Mesenchymal stem cell of adipose (primary cell): ENCODE measurements around the genes MMP8, CARD18, GRIA4 and C11orf87.

- CAGE, long polyA plus RNA, result no peak
Observed at GRCh38 chr11:102112473-102112947, 2.3 kb downstream of the YAP1 start.

DNA sequence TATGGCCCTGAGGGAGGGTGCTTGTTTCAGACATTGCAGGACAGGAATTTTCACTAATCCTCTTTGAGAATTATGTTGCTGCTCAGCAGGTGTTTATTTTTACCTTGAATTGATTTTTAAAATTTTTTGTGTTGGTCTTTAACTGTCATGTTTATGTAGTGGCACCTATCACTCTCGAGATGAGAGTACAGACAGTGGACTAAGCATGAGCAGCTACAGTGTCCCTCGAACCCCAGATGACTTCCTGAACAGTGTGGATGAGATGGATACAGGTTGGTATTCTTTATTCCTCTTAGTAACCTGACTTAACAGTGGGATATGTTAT is 90.0 kb upstream of the BIRC3 start:
- CAGE, long polyA plus RNA, result no peak

DNA sequence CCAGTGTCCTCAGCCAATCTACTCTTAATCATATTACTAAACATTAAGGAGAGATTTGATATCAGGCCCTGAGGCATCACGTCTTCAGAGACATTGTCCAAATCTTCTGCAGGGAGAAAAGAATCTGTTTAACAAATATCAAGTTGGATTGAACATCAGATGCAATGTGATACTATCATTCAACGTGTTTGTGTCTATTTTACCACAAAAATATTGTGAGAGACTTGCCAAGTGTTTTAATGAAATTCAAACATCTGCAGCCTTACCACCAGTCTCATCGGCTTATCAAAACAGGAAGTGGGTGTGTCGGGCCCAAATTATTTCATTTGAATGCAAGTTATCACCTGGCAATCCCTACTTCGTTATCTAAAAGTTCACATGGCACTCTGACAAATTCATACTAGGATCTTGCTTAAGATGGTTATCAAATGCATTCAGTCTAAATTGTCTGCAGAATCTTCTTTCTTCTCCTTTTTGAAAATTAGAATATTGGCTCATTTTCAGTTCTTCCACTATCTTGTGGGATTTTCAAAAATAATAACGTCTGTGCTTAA is 10.5 kb upstream of the BIRC3 start:
- CAGE, long polyA plus RNA, result no peak

DNA sequence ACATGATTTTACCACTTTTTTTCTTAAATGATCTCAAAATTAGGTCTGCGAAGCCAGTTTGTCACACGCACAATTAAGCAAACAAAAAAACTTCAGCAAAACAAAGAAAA is 1.4 kb downstream of the TMEM123 start:
- CAGE, long polyA plus RNA, result no peak

DNA sequence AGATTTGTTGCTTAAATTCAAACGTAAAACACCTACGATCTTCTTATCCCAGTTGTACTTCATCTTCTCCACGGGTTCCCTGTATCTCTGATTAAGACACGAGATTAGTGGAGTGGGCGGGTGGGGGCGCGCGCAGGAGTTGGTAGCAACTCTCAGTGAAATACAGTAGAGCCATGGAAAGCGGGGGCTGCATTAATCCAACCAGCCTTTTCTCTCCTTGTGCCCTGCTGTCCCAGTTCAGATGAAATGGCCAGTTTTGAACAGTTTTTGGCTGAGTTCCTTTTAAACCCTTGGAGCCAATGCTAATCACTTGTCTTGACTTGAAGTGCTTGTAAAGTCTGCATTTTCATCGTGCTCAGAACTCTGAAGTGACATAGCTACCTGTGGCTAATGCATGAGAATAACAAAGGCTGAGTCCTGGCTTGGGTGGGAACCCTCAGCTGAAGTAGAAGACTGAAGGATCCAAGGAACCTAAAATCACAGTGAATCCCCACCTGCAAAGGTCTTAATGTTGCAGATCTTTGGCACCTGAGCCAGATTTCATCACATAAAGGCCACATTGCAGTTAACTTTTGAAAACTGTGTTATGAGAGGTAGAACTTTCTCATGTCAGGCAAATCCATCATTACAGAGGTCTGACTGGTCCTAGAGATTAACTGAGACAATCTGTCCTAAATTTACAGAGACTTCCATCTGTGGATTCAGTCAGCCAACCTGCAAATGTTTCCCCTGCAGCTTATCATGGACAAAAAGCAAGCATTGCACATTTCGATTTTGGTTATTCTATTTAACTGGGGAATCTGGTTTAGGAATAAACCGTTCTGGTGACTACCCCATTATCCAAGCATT is 909 bp upstream of the TMEM123 start:
- CAGE, long polyA plus RNA, result no peak

DNA sequence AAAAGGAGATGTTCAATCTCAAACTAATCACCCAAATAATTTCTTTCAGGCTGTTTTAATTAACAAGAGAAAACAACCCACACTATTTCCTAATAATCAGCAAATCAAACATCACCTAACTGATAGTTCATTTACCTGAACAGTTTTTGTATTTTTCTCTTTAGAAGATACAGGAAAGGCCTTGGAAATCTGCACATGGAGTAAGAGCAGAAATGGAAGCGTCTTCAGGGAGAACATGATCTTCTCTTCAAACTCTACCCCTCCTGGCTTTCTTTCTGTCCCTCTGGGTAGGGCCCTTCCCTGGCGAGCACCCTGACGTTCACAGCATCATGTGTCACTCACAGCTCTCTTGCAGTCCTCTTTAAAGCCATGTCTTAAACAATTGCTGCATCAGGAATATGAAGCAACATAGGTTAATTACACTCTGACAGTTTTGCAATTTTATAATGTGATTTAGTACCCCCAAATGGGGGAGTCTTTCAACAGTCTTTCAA is at the start of gene MMP8:
TSS of gene MMP8 (minus strand) at position 336 of the 494 bp plus-strand sequence.
- CAGE, long polyA plus RNA, result no peak

DNA sequence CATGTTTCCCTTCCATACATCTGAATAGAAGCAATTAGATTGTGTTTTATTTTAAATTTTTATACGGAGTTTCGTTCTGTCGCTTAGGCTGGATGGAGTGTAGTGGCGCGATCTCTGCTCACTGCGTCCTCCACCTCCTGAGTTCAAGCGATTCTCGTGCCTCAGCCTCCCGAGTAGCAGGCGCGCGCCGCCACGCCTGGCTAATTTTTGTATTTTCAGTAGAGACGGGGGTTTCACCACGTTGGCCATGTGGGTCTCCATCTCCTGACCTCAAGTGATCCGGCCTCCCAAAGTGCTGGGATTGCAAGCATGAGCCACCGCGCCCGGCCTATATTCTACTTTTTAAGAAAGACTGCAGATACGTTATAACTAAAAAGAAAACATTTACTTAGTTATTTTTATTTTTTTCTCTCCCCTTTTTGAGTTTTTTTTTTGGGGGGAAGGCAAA is 781 bp downstream of the DYNC2H1 start:
- CAGE, long polyA plus RNA, result no peak

DNA sequence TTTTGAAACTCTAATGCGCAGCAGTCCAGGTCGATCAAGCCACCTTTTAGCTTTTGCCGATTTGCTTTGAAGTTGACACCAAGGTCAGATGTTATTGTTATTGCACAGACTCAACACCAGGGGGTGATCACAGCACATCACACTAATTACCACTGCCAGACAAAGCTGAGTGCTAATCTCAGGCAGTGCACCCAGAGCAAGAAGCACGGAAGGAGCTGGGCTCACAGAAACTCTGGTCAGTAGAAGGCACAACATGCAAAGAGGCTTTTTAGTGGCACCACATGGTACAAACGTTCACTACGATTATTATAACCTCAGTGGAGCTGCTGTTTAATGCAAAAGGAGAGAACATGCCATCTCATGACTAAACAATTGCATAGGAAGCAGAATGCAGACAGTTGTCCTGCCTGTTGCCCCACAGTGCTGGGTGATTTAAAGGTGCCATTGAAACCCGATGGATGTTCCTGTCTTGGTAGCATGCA is 354.0 kb upstream of the DDI1 start:
- CAGE, long polyA plus RNA, result no peak

GRCh38 chr11:104965852-104966127 is 2.6 kb downstream of the CASP4 start:
- CAGE, long polyA plus RNA, result no peak

- CAGE, long polyA plus RNA, result no peak
Observed at GRCh38 chr11:105071369-105071678, 26.2 kb upstream of the CARD16 start.

DNA sequence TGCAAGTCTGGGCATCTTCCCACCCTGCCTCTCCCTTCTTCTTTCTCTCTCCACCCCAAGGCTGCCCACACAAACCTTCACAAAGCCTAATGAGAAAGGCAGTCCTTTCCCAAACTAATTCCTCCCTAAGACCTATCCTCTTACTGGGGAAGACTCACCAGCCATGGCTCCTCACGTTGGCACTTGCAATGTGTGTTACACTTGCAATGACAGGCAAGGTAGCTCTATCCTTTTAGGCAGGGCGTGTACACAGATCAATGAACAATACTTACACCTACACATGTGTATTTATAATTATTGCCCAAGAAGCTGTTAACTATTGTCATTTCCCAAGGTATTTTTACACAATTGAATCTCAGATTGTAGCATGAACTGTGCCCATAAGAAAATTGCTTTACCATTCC is at the start of gene CARD18:
TSS of gene CARD18 (minus strand) at position 208 of the 404 bp plus-strand sequence.
- CAGE, long polyA plus RNA, result no peak

DNA sequence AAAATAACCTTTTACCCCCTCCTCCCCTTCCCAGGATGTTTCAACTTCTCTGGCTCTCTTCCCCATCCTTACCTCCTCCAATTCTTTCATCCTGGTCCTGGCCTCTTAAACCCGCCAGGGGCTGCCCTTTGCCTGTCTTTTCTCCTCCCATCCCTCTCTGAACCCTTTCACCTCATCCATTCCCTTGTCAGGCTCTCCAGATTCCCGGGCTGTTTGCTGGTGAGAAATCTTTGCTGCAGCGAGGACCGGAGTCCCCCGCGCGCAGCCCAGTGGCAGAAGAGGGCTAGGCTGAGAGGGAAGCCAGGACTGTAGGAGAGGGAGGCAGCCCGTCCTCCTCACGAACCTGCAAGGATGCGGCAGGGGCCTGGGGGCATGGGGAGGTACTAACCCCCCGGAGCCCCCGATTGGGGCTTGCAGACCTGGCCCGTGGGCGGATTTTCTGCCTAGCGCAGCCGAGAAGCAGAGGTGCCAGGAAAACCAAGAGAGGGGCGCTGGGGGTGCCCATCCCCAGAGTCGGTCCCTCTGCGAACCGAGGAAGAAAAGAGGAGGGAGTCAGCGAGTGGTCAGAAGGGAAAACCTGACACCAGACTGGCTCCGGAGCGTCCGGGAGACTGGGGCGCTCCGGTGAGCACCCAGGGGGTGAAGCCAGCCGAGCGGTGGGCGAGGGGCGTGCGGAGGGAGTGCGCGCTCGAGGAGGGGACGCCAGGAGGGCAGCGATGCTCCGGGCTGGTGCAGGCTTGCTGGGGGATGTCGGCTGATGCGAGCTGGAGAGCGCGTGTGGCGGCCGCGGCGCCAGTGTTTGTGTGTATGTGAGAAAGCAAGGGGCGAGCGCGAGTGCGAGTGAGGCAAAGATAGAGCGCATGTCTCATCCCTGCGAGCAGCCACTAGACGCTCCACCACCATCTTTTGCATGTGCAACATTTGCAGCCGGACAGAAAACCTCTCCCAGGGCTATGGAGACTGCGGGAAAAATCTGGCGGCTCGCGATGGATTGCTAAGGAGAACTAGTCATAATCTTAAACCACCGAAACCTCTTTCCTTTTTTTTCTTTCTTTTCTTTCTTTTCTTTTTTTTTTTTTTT is at the start of gene GRIA4:
TSS of gene GRIA4 (plus strand) at position 269 of the 1,081 bp plus-strand sequence.
- CAGE, long polyA plus RNA, result no peak

DNA sequence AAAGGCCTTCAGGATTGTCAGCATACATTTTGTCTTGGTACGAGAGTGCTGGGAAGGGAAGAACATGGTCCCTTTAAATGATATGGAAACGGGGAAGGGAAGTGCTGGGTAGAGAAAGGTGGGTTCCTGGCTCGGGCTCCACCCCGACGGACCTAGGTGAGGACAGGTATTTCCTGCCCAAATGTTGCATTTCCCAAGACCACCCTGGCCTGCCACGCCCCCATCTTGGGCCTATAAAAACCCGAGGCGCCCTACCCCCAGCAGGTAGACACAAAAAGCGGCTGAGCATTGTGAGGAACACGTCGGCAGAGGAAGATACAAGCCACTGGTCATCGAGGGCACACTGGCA is 99.3 kb downstream of the AASDHPPT start:
- CAGE, long polyA plus RNA, result no peak

DNA sequence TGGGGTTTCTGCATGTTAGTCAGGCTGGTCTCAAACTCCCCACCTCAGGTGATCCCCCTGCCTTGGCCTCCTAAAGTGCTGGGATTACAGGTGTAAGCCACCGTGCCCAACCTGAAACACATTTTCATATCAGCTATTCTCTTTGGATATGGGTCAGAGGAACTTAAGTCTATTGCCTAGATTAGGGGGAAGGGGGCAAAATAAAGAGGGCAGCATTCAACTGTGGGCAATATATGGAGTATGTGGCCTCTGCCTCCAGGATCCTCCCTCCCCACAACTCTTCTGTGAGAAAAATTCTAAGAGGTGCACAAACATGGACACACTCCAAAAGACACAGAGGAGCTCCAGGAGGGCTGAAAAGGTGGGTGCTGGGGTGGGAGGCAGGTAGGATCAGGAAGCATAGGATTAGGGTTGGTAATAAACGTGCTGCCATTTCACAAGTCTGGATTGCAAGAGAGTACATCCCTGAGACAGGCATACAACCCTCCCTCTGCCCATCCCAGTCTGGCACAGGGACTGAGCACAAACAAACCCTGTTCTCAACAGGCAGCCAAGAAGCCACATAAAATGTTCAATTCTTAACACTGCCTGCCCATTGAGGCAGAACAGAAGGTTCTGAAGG is 18.6 kb downstream of the SLC35F2 start:
- CAGE, long polyA plus RNA, result no peak

GRCh38 chr11:108056059-108056863 is 47.6 kb downstream of the CUL5 start:
- CAGE, long polyA plus RNA, result no peak

DNA sequence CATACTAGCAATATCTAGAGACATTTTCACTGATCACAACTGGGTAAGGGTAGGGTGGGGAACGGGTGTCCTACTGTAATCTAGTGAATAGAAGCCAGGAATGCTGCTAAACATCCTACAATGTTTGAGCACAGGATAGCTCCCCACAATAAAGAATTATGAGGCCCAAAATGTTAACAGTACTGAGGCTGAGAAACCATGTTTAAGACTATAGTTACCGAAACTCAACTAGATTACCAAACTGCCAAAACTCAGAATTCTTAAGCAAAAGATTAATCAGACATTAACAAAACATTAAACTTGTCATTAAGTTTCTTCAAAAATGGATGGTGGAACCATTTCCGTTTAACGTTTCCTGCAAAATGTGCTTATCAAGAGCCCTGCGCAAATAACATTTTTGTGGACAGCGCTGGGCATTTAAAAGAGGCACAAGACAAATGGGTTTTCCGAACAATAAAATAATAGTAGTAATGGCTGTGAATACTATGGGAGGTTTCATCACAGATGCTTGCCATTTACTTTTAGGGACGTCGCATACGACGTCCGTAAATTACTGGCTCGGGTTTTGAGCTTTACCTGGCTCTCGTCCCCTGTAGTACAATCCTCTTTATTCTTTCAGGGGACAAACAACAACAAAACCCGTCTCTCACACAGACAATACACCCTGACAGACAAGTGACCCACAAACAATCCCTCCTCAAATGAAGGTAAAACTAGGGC is 1.1 kb downstream of the NPAT start:
- CAGE, long polyA plus RNA, result no peak

GRCh38 chr11:108223885-108224351 is 1.1 kb downstream of the ATM start:
- CAGE, long polyA plus RNA, result no peak

- CAGE, long polyA plus RNA, result no peak
Observed at GRCh38 chr11:108225684-108226419, 3.0 kb downstream of the ATM start.

- CAGE, long polyA plus RNA, result no peak
Observed at GRCh38 chr11:108592565-108593197, 887 bp downstream of the EXPH5 start.

DNA sequence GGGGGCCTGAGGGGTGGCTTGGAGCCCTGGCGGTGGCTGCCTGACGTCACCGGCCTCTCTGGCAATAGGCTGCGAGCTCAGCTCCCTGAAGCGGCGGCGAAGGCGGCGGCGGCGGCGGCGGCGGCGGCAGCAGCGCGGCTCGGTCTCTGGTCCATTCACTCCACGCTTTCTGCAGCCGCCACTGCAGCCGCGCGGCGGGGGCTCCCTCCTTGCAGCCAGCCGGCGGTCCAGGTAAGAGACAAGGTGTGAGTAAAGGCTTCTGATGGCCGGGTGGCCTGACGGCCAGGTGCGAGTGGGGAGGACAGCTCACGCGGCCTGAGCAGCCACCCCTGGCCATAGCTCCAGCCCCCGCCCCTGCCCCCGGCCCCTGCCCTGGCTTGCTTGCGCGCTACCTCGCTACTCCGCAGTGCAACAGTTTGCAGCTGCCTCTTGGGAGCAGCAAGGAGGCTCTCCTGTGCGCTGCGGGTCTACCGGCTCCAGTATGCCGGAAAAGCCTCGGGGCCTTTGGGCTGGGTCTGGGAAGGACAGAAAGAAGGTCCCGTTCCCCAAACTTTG is at the start of gene C11orf87:
TSS of gene C11orf87 (plus strand) at position 158 of the 555 bp plus-strand sequence.
- CAGE, long polyA plus RNA, result no peak